Daoy (cell line): ENCODE measurements around a stretch of chr9.

GRCh38 chr9:70574306-70574990 lies 160.0 kb upstream of the KLF9 start:
- RAMPAGE, long total RNA, result no peak

- RAMPAGE, long total RNA, result no peak
Measured at GRCh38 chr9:70597455-70597907, 183.0 kb upstream of the KLF9 start.

DNA sequence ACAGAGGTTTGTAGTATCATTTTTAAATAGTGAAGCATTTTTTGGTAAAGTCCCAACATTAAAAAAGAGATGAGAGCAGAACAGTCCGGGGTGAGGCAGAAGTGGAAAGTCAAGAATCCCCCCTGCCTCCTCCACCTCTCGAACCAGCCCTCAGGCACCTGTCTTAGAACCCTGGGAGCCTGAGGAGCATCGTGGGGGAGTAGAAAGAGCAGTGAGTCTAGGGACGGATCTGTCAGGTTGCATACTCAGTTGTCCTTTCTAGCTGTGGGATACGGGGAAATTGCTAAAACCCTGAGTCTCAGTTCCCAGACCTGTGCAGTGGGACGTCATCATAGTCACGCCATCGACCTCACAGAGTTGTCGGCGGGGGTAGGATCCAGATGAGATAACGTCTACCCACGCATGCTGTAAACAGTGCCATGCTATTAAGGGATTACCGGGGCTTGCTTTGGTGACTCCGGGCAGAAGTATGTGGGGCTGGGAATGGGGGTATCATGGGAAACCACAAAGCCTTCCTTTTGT lies 186.5 kb upstream of the KLF9 start:
- RAMPAGE, long total RNA, result no peak

DNA sequence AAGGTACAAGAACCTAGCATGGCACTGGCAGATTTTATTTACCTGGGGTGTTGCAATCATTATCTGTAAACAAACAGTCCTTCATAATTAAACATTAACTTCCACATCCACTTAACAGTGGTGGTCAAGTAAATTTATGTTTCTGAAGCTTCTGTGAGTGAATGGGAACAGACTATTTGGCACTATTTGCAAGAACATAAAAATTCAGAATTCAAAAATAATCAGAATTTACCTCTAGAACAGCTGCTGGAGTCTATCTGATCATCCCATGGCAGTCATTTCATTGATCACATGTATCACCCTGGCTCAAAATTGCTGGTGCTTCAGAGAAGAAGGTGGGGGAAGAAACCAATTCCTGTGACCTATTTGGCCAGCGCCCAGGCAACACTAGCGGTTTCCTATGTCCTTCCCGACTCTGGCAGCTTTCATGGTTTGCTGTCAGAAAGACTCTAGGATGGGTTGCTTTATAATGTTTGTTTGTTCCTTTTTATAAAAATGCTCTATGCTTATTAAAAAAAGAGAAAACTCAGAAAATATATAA lies 24.7 kb downstream of the TRPM3 start:
- RAMPAGE, long total RNA, result no peak

DNA sequence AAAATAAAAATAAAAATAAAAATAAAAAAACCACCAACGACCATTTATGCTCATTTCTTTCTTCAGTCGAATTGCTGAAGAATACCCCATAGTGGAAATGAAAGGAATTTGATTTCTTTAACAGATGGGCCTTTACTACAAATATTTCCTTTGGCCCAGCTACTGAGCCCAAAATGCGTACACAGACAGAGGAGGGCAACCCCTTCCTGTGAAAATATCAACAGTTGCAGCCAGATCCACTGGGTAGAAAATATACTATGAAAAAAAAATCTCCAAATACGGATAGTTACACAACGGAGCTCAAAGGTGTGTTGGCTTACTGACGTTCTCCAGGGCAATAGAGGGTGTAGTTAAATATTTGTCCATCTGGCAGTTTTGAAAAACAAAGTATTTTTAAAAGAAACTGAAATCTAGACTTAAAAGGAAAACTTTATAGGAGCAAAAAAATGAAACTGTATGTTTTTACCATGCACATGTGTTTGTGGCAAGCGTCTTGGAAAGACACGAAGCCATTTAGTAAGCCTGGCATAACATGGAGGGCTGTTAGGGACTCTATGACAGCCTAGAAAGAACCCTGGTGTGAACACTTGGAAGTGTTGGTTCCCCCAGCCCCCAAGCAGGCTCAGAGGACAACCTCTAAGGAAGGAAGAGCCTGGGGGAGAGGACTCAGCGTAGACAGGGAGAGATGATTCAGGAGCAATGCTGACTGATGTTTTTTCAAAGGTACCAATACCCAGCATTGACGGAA lies 157.8 kb upstream of the TRPM3 start:
- RAMPAGE, long total RNA, result no peak

DNA sequence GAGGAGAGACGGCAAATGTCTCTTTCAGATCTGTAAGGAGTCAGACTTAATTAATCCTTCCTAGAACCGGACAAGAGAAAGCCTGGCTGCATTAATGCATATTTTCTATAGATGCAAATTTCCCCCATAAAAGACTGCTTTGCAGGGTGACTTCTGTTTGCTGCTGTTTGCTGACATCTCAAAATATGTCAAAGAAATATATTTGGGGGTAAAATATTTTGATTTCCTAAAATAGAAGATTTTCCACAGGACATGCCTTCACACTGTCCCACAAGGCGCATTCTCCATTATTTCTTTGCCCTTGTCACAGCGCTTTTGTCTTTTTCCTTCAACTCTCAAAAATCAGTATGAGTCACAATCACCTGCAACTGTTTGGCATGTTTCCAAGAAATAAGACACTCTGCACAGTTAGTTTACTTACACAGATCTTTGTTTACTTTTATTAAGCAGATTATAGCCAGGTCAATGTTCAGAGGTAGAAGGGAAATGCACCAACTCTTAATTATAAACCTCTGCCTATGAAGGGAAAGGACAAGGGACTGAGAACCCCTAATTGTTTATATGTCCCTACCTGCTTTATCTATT lies 9.6 kb downstream of the CEMIP2 start:
- RAMPAGE, long total RNA, result no peak

- RAMPAGE, long total RNA, result no peak
Measured at GRCh38 chr9:71794753-71795001, 26.4 kb upstream of the CEMIP2 start.

- RAMPAGE, long total RNA, result no peak
Measured at GRCh38 chr9:71901466-71902379, 9.3 kb downstream of the ABHD17B start.

DNA sequence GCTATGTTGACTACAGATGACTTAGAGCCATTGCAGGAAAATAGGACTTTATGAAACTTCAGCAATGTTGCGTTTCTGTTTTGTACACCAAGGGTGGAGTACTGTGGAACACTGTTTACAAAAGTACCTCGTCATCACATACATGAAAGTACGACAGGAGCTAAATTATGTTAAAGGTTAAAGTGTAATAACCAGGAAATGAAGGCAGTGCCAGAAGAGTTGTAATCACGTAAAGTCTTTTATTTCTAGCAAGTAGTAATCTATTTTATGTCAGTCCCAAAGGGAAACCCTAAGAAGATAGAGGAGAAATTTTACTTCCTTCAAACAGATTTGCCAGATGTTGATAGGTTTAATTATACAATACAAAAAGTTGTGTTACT lies 50.9 kb downstream of the C9orf85 start:
- RAMPAGE, long total RNA, result no peak

DNA sequence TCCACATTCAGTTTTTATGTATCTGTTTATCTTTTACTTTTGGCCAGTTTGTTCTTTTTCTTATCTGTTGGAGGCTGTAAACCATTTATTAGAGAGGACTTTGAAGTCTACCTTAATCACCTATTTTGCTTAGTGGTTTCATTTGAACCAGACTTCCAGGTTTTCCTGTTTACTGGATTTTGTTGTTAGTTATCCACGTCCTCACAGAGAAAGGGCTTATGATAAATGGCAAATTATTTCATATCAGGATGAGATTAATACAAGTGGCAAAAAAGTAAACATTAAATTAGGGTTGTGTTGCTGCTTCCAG lies 21.4 kb upstream of the GDA start:
- RAMPAGE, long total RNA, result no peak

- RAMPAGE, long total RNA, result no peak
Measured at GRCh38 chr9:72154298-72155221, 5.3 kb downstream of the GDA start.

DNA sequence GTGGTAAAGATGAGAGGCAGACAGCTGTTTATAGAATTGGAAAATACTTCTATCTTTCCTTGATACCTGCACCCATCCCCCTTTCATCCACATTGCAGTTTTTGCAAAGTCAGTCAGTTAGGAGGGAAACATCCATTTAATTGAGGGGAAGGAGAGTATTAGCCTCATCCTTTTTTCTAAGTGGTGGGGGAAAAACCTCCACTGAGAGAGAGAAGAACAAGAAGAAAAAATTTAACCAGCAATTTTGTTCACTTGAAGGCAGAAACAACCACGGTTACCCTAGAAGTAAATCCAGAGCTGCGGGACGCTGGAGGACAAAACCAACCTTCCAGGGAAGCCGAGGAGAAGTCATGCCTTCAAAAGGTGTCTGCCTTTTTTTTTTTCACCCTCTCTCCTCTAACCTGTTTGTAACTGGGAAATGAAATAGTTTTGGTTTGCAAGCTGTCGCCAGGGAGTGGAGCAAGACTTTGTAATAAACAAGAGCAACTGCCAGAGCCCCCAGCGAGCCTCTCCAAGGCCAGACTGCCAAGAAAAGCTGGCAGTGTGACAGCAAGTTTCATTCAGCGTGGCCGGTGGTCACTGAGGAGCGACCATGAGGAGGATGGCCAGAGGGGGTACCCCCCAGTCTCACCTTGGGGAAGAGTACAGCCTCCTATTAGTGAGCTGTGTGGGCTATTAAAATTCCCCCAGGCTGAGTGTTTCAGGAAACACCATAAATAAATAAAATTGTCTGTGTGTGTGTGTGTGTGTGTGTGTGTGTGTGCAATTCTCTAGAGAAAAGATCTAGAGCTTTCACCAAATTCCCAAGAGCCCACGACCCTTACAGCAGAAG lies 50.1 kb downstream of the ZFAND5 start:
- RAMPAGE, long total RNA, result no peak

DNA sequence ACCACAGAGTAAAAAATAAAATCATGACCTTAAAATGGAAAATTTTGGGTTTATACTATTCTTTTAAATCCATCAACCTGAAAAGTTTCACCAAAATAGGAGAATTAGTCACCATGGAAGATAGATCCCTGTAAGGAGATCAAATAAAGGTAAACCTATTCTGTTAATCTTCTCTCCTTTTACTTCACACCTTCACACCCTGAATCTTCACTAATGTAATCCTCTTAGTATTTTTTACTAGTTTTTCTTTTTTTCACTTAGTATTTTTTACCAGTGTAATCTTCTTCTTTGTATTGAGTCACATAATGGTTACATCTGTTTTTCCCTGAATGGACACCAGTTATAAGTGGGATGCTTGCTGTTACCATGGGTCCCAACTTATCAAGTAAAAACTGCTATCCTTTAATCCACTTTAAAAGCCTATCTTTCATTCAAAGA lies 15.2 kb downstream of the ZFAND5 start:
- RAMPAGE, long total RNA, result no peak

DNA sequence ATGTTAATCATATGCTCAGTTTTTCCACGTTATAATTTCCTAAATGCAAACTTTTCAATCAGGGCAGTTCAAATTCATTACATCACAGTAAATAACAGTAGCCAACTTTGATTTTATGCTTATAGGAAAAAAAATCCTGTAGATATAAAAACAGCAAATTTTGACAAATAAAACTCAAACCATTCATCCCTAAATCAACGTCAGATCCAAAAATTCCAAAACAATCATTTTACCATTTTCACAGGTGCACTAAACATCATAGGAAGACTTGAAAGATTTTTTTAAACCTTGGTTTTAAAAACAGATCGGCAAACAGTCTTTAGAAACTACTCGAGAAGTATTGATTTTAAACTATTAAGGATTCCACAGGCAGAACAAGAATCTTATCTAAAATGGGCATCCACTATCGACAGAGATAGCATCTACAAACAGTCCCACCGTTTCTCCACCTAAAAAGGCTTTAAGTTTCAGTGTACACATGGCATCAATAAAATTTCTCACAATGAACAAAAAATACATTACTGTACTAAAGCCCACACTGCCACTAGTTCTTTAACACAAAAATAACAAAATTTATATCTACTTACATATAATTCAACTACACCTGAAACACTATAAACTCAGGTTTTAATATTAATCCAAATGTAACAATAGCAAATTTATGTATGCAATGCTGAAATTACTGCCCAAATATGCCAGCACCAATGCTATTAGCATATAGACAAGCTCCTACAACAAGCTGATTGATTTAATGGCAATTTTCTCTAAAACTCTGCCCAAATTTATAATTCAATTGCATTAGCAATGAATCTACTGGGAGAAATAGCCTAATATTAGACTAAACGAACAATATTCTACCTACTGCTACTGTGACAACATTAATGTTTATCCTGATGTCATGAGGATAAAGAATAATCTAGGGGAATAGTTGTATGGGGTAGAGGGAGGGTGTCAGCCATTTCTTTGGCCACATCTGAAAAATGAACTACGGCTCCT lies 7.3 kb downstream of the ZFAND5 start:
- RAMPAGE, long total RNA, result no peak

GRCh38 chr9:72585753-72586271 lies 64.4 kb downstream of the TMC1 start:
- RAMPAGE, long total RNA, result no peak

- RAMPAGE, long total RNA, result no peak
Measured at GRCh38 chr9:73154646-73155914, 3.4 kb downstream of the ANXA1 start.

GRCh38 chr9:73401623-73402062 lies 250.0 kb downstream of the ANXA1 start:
- RAMPAGE, long total RNA, result no peak

DNA sequence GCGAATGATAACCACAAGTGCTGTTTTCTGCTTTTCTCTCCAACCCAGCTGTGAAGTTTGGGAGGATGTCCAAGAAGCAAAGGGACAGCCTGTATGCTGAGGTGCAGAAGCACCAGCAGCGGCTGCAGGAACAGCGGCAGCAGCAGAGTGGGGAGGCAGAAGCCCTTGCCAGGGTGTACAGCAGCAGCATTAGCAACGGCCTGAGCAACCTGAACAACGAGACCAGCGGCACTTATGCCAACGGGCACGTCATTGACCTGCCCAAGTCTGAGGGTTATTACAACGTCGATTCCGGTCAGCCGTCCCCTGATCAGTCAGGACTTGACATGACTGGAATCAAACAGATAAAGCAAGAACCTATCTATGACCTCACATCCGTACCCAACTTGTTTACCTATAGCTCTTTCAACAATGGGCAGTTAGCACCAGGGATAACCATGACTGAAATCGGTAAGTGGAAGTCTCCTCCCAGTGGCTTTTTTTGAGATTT lies 145.3 kb downstream of the RORB start:
- RAMPAGE, long total RNA, result no peak

DNA sequence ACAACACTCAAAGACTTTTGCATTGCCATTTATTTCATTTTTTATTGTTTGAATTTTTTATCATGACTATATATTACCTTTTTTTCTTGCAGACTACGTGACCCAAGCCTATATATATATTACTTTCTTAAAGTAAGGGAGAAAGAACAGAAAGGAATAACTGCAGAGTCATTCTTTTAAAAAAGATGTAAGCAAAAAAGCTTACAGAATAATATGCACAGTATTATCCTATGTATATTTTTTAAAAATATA lies 65.2 kb downstream of the TRPM6 start:
- RAMPAGE, long total RNA, result no peak

DNA sequence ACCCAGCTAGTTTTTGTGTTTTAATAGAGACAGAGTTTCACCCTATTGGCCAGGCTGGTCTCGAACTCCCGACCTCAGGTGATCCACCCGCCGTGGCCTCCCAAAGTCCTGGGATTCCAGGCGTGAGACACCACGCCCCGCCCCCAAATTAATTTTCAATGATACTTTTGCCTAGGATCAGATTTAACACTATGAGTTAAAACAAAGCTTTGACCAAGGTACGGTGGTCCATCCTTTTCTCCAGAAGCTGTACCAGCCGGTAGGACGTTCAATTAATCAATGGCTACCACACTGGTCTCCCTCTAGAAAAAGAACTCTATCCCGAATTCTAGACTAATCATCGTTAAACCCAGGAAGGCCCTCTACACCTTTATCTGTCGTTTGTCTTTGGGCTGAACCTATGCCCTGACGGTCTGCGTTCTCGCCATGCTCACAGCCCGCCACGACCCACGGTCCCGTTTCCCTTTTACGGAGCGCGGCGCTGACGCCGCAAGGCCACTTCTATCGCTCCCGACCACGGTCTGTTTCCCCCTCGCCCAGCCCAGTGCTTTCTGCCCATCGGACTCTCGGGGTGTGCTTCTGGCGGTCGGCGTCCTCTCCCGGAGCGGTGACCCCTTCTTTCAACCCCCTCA lies 1.1 kb downstream of the C9orf40 start:
- RAMPAGE, long total RNA, result no peak